ENCODE measurements around the genes ZNF823, ZNF136, ZNF44, WDR83 and RNASEH2A.

GRCh38 chr19:11616758-11617503 lies 19.6 kb downstream of the ZNF627 start:
- PRO-cap: no peak

GRCh38 chr19:11624084-11624476 lies 26.8 kb downstream of the ZNF627 start:
- PRO-cap: no peak

GRCh38 chr19:11738733-11739430 lies at the start of gene ZNF823:
TSS of gene ZNF823 (minus strand) at chr19:11738946.
- PRO-cap: bidirectional peak, plus-strand start at chr19:11739101, minus-strand start at chr19:11738947

- PRO-cap: unidirectional peak, plus-strand start at chr19:12163099
These were observed at the start of gene ZNF136 for GRCh38 chr19:12162647-12163790. TSS of gene ZNF136 (plus strand) at chr19:12163096.

DNA sequence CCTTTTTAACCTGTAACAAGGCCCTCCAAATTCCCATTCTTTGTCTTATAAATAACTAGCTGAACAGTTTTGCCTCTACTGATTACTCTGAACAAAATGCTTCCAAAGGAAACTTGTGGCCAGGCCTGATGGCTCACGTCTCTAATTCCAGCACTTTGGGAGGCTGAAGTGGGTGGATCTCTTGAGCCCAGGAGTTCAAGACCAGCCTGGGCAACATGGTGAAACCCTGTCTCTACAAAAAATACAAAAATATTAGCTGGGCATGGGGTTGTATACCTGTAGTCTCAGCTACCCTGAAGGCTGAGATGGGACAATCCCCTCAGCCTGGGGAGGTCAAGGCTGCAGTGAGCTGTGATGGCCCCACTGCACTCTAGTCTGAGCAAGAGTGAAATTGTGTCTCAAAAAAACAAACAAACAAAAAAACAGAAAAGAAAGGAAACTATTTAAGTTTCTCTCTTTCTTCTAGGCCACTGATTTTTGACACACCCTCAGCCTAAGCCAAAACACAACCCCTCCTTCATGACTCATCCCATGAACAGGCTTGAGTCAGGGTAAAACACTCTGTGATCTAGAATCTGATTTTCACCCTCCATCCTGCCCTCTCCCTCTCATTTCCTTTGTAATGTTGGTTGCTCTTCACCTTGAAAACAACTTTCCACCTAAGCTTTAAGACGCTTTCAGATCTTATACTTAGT lies 5.6 kb downstream of the ZNF44 start:
- PRO-cap: no peak

GRCh38 chr19:12294276-12295334 lies at the start of gene ZNF44:
TSS of gene ZNF44 (minus strand) at chr19:12294883.
- PRO-cap: bidirectional peak, plus-strand start at chr19:12294969, minus-strand start at chr19:12294799

DNA sequence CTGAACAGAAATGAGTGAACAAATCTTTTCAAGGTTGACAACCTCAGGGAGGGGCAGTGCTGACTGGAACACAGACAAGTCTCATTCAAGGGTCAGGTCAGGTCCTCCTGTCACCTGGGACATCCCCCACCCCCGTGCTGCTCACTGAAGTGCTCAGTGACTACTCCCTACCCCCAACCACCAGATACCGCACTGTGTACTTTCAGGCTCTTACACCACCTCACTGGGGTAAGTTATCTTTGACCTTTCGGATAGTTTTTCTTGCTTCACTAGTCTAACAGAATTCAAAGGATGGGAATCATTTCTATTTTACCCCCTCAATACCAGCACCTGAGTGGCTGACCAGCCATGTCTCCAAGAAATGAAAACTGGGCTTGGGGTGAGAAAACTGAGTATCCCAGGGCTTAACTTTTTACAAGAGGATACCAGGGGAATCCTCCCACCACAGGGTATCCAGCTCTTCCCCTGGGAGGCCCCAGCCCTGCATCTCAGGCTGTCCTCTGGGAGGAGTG lies 2.2 kb downstream of the ZNF563 start:
- PRO-cap: no peak

- PRO-cap: bidirectional peak, plus-strand start at chr19:12495429, minus-strand start at chr19:12495315
These were observed 10.8 kb upstream of the ZNF709 start for GRCh38 chr19:12494966-12496295.

DNA sequence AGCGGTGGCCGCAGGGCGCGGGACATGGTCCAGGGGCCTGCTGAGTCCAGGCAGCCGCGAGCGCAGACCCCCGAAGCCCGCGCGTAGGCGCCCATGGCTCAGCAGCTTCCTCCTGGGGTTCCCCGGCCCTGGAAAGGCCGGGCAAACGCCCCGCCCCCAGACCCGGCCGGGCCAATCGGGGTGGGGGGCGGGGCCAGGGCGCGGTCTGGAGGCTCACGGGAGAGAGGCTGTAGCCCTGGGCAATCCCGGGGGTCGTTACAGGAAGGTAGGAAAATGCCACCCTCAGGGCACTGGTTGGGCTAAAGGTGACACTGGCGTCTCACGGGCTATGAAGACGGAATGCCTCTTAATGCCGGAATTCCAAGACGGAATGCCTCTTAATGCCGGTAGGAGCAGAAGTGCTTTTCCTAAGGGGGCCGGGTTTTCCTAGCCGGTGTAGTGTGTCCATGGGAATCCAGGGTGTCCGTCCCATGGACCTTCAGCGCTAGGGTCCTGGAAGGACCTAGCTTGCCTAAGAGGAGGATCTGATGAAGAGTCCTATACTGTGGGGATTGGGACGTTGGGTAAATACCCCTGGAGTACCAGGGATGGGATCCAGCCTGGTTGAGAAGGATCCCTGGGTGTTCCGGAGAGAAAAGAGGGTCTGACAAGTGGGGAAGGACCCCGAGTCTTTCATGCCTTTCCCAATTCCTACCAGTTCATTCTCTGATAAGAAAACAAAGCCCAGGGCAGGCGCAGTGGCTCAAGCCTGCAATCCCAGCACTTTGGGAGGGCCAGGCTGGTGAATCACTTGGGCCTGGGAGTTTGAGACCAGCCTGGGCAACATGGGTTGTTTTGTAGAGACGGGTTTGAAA lies at the start of gene WDR83:
Gene WDR83, plus strand, starts transcription at position 201 of the 854 bp plus-strand sequence.
- PRO-cap: bidirectional peak, plus-strand start at position 221 of the sequence, minus-strand start at position 149 of the sequence

DNA sequence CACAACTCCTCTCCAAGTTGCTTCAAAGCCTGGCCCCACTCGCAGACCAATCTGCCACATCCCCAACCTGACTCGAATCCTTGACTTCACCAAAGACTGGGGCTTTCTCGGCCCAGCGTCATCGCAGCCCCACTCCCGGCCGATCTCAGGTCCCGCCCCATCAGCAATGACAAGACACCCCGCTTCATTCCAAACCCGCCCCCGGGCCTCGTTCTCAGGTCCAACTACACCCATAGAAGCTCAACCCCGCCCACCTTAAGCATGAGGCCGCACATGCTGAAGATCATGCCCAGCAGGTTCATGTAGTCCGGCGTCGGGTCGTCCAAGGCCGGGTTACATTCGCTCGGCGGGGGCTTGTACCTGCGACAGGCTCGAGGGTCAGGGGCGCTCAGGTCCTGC lies 342 bp downstream of the WDR83OS start:
- PRO-cap: no peak

DNA sequence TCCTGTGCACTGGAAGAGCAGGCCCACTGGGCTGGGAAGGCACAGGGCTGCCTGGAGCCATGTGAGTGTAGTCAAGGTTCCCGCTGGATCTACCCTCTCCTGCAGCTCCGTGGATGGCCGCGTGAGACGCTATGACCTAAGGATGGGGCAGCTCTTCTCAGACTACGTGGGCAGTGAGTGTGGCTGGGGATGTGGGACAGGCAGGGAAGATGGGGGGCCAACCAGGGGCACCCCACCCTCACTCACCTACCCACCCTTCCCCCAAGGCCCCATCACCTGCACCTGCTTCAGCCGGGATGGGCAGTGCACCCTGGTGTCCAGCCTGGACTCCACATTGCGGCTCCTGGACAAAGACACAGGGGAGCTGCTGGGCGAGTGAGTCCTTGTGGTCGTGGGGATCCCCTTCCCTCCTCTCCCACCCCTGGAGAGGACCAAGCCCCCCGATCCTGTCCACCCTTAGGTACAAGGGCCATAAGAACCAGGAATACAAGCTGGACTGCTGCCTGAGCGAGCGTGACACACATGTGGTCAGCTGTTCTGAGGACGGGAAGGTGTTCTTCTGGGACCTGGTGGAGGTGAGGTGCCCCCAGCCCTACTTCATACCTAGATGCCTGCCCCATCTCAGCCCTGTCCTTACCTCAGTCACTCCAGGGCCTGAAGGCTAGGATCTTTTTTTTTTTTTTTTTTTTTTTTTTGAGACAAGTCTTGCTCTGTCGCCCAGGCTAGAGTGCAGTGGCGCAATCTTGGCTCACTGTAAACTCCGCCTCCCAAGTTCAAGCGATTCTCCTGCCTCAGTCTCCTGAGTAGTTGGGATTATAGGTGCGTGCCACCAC lies 3.7 kb upstream of the WDR83OS start:
- PRO-cap: no peak

GRCh38 chr19:12730012-12730406 lies 4.5 kb downstream of the TRIR start:
- PRO-cap: no peak

DNA sequence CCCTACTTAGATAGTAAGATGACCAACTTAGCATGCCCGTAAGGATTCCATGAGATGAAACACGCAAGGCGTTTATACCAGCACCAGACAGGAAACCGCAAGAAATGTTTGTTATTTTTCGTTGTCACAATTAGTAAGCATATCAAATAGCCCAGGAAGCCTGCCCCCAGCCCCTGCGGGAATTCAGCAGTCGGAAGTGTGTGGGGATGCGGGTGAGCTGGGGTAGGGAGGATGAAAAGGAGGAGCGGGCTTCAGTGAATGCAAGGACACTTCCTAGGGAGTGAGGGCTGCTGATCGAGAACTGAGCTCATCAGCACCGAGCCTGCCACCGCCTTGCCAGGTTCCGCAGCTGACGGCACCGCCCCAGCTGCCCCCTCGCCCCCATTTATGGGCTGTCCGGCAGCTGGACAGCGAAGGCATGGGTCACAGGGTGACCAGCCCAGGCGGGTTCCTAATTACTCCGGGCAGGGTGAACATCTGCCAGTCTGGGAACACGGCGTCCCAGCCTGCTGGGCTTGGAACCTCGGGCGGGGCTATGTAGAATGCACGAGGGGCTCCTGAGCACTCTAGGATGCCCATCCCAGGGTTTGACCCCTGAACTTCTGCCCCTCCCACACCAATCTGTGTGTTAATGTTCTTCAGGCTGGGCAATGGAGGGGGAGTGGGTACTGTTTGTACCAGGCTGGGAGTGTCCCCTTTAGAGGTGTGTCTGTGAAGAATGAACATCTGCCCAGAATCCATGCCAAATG lies 1.5 kb upstream of the BEST2 start:
- PRO-cap: no peak

- PRO-cap: bidirectional peak, plus-strand start at chr19:12788809, minus-strand start at chr19:12788650
These were observed 2.7 kb upstream of the JUNB start for GRCh38 chr19:12788295-12789216.

DNA sequence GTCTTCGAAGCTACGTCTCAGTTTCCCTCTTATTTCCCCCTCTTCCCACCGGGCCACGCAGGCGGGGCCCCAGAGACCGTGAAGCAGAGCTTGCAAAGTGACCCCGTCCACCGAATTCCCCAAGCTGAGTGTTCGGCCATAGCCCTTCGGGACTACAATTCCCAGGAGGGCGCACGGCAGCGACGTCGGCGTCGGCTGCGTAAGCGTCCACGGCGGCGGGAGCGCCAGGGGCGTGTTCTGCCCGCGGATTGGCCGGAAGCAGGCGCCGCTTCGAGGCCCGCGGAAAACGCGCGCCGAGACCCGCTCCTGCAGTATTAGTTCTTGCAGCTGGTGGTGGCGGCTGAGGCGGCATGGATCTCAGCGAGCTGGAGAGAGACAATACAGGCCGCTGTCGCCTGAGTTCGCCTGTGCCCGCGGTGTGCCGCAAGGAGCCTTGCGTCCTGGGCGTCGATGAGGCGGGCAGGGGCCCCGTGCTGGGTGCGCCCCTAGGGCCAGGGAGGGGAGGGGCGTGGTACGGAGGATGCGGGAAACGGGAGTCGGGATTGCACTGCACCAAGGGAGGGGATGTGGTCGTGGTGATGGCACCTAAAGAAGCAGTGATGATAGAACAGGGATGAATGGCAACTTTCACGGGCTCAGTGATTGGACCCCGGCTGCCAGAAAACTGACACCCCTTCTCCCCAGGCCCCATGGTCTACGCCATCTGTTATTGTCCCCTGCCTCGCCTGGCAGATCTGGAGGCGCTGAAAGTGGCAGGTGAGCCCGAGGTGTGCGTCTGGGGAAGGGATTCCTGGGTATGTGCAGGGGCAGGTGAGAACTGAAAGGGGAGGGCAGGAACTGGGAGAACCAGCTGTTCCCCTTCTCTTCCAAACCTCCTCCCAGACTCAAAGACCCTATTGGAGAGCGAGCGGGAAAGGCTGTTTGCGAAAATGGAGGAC lies at the start of gene RNASEH2A:
Gene RNASEH2A, plus strand, starts transcription at position 261 of the 938 bp plus-strand sequence.
- PRO-cap: bidirectional peak, plus-strand start at position 260 of the sequence, minus-strand start at position 149 of the sequence; bidirectional peak, plus-strand start at position 730 of the sequence, minus-strand start at position 602 of the sequence

DNA sequence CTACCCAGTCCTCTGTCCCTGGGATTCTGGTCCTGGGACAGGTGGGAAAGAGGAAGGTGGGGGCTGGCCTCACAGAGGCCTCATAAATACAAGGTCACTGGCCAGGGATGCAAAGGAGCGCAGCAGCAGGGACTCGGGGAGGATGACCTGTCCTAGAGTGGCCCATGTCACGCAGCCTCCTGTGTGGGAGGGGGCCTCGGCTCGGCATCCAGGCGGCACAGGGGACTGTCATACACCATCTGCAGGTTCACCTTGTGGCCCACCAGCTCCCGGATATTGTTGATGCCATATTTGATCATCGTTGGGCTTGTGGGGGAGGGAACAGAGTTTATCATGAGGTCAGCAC lies 3.5 kb upstream of the SYCE2 start:
- PRO-cap: no peak

DNA sequence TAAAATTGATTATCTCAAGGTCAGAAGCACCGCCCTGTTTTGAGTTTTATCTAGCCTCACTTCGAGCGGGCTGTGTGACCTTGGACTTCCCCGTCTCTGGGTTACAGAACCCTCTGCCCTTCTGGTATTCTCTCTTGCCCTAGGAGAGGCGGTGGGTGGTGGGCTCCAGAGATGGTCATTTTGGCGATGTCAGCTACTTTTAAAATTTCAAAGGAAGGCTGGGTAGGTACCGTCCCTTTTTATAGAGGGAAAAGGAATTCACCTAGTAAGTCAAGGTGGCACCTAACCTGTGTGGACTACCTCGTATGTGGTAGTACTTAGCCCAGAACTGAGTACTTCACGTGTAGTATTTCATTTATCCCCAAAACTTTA lies 398 bp upstream of the FARSA start:
- PRO-cap: no peak

GRCh38 chr19:12975035-12975337 lies 5.6 kb downstream of the DAND5 start:
- PRO-cap: no peak

DNA sequence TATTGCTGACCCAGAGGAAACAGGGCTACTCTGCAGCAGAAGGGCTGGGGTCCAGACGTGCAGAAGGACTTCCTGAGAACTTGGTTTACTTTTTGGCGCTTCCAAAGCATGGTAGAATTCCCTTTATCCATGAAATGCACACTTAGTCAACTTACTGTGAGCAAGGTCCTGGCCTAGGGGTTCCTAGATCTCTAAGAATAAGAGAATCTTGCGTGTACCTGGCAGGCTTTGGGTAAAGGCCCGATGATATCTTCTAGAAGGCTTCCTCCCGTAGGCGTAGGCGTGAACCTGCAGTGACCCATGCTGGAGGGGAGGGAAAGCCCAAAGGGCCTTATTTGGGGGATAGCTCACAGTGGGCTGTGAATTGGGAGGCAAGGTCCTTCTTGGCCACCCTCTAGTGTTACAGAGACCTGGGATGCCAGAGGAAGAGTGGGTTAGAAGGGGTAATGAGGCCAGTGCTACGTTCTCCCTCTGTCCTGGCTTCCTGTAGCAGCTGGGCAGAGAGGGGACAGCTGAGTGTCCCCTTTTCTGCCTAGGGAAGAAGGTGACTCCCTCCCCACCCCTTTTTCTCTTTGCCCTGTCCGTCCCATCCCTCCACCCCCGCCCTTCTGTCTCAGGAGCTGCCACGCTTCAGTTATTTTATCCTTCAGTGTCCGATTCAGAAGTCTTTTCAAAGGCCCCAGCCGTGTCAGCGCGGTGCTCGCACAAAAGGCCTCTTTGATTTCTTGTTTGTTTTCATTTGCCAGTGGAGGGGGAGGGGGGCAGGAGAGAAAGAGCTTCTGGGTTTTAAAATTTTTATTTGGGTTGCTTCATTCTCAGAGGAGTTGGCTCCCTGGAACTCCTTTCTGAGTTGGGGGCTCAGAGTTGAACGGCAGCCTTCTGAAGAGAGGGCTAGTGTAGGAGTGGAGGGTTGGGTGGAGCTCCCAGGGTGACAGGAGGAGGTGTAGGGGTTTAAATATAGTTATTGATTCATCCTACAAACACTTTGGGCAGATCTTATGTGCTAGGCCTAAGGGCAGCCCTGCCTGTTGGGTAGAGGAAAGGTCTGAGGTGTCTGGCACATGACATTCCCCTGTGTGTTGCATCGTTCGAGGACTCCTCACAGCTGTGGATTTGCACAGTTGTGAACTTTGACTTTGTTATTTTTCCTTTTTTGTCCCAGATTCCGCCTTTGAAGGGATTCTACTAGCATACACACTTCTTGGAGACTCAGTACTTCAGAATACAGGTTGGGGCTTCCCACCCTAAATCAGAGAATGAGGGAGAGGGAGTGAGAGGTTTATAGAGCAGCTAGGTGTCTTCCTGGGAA lies 36.6 kb downstream of the NFIX start:
- PRO-cap: no peak

DNA sequence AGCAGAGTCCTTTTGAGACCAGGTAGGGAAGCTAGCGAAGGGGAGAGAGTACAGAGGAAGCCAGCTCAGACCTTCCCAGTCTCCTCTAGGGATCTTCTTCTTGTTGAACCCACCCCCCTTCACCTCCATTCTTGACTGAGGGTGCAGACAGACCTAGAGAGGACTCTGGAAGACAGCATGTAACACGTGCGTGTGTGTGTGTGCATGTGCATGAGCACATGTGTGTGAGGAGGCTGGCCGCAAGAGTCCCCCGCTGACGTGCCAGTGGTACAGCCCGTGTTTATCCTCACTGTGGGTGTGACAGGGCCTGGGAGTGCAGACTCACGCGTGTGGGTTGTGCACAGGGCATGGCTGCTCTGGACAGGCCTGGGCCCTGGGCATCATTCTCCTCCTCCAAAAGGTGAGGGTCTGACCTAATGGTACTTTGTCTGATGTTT lies 26.4 kb downstream of the LYL1 start:
- PRO-cap: no peak